Diencephalon (tissue), 2 donors: ENCODE measurements around the genes TMPRSS6 and SSTR3.

DNA sequence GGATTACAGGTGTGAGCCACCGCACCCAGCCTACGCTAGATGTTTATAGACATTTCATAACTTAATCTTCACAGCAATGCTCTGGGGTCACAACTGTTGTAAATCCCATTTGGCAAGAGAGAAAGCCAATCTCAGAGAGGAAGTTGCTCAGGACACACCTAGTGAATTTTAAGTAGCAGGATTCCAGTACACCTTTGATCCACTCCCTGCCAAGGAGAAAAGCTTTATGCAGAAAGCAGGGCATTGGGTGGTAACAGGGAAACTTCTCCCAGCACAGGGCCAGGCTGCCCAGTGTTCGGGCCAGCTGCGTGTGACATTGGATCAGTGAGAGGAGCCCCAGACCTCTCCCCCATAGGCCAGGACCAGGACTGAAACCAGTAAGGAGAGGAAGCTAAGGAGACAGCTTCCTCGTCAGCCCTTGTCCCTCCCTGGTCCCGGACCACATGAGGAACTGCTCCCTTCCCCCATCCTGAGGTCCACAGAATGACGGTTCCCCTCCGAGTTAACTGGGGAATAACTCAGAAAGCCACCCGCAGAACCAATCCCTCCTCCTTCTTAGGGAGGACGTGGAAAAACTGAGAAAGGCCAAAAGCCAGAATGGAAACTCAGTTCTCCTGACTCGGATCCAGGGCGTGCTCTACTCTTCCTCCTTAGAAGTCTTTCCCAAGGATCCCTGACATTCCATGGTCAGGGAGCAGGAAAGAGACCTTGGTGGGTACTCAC, 1.0 kb upstream of the KCTD17 start:
- RAMPAGE, long total RNA, result no peak

- RAMPAGE, long total RNA, result no peak
Observed at GRCh38 chr22:37101214-37101787, 8.2 kb downstream of the TMPRSS6 start.

DNA sequence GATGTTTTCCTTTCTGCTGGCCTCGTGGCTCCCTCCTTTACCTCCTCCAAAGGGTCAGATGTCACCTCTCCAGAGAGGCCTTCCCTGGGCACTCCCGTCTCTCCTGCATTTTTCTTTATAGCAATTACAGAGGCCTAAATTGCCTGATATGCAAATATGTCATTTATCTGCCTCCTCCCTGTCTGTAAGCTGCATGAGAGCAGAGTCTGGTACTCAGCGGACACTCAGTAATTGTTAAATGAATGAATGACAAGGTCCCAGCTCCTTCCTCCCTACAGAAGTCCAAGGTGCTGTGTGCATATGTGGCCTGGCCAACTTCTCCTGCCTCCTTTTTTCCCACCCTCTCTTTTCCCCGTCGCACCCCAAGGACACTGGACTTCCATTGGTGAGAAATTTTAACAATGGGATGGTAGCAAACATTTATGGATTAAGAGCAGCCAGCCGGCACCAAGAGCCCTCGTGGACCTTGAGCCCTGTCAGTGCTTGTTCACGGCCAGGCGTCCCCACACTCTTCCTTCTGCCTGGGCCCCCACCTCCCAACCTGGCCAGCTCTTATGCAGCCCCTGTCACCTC, 1.7 kb downstream of the TMPRSS6 start:
- RAMPAGE, long total RNA, result no peak

DNA sequence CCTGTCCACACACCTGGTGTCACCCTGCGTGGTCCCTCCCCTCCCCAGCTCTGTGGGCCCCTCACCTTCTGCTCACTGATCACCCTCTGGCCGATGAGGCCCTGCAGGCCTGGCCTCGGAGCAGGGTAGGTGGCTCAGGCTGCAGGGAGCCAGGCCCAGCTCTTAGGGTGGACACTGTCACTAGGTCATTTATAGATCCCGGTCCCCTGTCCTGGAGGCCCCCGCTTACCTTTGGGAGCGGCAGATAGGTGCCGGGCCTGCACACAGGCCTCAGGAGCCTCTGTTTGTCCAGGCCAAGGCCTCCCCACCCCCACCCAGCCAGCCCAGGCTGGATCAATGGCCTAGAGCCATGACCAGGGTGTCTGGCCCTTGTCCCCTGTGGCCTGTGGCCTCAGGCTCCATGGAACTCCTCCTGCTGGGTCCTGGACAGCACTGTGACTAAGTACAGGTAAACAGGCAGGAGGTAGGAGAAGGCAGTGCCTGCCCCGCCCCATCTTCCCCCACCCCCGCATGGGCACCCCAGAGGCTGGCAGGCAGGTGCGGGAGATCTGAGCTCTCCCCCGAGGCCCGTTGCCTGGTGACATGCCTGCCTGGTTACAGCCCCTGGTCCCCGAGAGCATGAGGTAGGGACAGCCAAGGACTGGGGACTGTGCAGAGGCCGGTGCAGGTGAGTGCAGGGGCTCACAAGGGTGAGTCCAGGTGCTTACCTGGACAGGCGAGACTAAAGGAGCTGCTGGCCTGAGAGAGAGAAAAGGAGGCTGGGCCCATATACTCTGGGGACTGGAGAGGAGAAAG, at the start of gene TMPRSS6:
Gene TMPRSS6, minus strand, starts transcription at position 440 of the 795 bp plus-strand sequence.
- RAMPAGE, long total RNA, result no peak

DNA sequence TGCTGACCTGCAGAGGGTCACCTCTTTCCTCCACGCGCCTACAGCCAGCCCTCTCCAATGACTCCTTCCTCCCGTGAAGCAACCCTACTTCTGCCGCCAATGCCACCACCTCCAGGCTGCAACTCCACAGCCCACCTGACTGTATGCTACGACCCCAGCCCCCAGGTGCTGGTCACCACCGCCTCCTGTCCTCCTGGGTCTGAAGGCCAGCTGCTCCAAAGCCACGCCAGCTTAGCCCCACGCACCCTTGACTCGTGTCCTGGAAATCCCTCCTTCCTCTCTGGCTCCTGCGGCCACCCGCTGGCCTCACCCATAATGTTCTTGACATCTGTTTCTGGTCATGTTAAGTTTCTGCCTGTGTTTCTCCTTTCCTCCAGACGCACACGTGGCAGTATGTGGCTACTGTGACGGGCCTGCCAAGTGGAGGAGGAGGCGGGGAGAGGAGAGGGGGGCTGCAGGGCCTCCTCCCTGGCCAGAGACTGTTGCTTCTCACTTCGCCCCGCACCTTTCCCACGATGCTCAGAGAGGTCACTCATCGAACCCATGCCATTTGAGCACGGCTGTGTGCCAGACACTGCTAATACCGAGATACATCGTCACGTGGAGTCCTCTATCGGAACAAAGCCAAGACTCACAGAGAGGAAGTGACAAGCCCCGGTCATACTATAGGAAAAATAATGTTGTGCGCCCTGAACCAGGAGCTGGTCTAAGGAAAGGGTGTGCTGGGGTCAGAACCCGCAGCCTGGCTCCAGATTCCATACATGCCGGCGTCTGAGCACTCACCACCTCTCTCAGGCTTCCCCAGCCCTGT, 11.6 kb downstream of the C1QTNF6 start:
- RAMPAGE, long total RNA, result no peak

- RAMPAGE, long total RNA, result no peak
Observed at GRCh38 chr22:37211866-37213049, at the start of gene SSTR3. SSTR3 (minus strand) TSS chr22:37212477.

DNA sequence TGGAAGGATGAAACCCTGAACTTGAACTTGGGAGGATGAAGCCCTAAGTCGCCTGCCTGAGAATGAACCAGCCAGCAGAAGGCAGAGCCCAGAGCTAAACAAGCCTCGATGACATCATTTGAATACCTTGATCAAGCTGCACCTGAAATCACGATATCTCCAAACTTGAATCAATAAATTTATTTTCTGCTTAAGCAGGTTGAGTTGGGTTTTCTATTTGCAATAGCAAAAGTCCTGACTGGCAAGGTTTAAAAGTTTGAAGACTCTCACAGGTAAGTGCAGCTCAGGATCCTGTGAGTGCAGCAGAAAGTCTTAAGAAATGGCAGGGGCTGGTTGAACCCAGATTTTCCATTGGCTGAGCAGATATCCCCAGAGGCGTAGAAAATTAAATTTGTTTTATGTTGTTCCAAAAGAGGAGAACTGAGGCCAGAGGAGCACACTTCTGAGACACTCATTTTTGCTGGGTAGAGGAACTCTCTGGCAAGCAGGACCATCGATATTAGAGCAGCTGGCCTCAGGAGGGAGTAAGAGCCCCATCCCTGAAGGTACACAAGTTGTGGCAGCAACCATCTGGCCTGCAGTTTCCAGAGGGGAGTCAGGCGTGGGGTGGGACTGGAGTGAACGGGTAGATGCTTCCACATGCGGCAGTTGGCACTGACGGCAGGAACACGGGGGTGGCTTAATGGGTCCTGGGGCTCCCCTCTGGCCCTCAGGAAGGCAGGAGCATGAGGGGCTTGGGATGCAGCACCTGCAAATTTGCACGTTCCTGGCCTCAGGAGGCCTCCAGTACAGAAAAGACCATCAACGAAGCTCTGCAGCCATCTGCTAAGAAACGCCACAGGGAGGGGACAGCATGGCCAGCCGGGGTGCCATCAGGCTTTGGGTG, 13.1 kb upstream of the SSTR3 start:
- RAMPAGE, long total RNA, result no peak

GRCh38 chr22:37245374-37245829, 1.3 kb upstream of the RAC2 start:
- RAMPAGE, long total RNA, result no peak

- RAMPAGE, long total RNA, result no peak
Observed at GRCh38 chr22:37284082-37284788, 1.9 kb downstream of the CYTH4 start.

DNA sequence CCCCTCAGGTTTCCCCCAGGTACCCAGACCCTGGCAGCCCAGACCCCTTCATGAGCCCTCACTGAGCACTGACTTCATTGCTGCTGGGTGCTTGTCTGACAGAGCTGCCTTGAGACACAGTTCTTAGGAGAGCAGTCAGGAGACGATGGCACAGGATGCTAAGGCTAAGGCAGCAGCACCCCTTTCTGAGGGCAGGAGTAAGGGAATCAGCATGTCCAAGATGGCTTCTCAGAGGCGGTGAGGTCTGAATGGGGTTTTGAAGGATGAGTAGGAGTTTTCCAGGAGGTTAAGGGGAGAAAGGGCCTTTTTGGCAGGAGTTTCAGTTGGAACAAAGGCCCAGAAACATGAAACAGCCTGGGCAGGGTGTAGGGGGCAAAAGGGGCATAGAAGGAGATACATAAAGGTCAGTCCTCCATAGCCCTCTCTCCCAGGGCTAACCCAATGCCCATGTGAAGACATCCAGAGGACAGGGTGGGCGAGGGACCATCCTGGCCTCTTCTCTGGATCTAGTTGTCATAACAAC, 18.8 kb downstream of the CYTH4 start:
- RAMPAGE, long total RNA, result no peak

DNA sequence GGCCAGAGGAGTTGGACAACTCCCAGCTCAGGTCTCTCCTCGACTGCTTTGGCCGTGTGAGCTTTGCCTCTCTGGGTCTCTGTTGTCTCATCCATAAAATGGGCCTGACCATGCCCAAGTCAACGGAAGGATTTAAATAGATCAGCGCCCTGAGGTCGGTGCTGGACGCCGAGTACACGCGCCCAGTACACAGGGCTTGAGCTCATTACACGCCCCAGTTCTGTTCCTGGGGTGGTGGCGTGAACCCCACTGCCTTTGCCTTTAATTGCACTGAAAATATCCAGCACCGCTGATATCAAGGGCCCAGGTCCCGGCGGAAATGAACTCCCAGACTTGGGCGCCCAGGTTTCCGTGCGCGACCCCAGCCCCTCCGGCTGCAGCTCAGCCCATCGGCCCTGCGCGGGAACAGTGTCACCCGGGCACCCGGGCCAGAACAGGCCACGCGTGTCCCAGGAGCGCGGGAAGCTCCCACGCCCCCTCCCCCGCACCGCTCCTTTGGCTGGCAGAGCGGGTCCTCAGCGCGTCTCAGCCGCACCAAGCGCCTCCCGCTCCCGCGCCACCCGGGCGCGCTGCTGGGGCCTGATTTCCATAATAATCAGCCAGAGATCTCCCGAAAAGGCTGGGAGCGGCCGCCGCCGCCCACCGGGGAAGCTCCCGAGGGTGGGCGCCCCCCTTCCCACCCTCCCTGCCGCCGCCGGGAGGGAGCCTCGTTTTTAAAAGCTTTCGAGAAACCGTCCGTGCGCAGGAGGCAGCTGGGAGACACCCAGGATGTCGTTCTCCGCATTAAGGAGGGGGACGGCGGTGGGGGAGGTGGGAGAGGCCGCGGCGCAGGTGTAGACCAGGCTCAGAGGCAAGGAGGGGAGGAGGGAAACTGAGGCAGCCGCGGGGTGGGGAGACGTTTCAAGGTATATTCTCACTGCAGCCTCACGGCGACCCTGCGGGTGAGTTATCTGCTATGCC, 42.3 kb downstream of the CYTH4 start:
- RAMPAGE, long total RNA, result no peak

GRCh38 chr22:37484821-37485426, 1.3 kb downstream of the MFNG start:
- RAMPAGE, long total RNA, result no peak

- RAMPAGE, long total RNA, result no peak
Observed at GRCh38 chr22:37601592-37602430, 6.8 kb upstream of the GGA1 start.

GRCh38 chr22:37631655-37632347, 7.7 kb upstream of the SH3BP1 start:
- RAMPAGE, long total RNA, result no peak

DNA sequence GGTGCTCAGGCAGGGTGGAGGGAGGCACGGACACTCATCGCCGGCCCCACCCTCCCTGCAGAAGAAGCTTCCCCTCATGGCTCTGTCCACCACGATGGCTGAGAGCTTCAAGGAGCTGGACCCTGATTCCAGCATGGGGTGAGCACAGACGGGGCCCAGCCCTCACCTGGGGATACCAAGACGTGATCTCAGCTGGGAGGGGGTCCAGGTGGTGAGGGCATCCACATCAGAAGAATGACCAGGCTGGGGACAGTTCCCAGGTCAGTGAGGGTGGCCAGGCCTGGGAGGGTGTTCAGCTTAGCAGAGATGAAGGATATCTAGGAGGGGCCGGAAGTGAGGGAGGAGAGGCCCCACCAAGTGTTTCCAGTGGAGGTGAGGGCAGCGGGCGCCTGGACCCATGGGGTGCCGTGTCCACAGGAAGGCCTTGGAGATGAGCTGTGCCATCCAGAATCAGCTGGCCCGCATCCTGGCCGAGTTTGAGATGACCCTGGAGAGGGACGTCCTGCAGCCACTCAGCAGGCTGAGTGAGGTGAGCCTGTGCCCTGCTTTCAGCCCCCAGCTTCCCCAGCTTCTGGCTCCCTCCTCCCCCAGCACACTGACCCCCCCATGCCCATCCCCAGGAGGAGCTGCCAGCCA, 3.1 kb downstream of the SH3BP1 start:
- RAMPAGE, long total RNA, result no peak

DNA sequence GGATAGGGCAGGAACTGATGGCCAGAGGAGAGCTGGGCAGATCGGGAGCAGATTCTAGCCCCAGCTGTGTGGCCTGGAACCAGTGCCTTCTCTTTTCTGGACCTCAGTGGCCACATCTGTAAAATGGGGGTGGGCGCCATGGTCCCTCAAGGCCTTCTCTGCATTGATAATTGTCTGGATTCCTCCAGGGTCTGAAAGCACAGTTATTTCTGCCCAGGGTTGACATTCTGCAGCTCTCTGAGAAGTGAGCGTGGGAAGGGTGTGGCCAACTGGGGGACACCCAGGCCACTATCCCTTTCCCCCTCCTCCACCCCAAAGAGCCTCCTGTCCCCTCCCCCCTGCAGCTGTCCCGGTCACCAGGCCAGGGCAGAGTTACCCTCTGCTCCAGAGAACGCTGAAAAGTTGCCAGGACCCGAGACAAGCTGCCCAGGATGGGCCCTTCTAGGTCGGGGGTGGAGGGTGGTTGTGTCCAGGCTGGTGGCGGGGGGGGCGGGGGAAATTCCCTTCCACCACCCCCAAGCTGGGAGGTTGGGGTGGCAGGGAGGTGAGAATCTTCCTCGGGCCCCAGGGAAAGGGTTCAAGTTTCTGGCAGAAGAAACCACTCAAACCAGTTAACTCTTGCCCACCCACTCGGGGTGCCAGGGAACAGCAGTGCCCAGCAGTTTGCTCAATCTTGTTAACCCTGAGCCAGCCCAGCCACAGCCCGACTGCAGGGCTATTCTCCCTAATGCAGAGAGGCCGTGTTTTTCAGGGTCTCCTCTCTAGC, 491 bp downstream of the LGALS1 start:
- RAMPAGE, long total RNA, result no peak

GRCh38 chr22:37686807-37687223, 672 bp downstream of the NOL12 start:
- RAMPAGE, long total RNA, result no peak

DNA sequence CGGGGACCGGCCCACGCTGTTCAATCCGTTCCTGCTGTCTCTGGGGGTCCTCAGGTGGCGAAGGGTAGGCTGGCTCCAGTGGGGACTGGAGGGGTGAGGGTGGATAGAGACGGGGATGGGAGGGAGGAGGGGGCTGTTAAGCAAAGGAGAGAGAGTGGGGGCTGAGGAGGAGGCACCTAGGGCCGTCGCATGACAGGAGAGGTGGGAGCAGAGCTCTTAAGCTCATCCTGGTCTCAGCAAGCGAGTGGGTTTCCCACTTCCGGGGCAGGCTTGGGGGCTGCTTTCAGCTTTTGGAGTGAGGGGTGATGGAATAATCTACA, 44.1 kb downstream of the TRIOBP start:
- RAMPAGE, long total RNA, result no peak

DNA sequence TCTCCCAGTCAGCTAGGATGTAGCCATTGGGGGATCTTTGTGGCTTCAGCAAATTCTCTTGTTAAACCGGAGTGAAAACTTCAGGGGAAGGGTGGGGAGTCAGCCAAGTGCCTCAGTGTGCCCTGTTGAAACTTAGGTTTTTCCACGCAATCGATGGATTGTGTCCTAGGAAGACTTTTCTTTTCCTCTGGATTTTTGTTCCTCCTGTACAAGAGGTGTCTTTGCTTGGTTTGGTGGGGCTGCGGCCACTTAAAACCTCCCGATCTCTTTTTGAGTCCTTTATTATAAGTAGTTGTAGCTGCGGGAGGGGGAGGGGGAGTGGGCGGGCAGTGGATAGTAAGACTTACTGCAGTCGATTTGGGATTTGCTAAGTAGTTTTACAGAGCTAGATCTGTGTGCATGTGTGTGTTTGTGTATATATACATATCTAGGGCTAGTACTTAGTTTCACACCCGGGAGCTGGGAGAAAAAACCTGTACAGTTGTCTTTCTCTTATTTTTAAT, 882 bp upstream of the GCAT start:
- RAMPAGE, long total RNA, result no peak

GRCh38 chr22:37849934-37850210, 653 bp downstream of the EIF3L start:
- RAMPAGE, long total RNA, result no peak